Myometrial cell (primary cell): ENCODE data around the genes CDH5, CA7, RRAD, CBFB and ELMO3.

GRCh38 chr16:65634585-65634784 is 512.6 kb upstream of the CDH11 start:
- RAMPAGE, long total RNA: no peak

- RAMPAGE, long total RNA: no peak
Observed at GRCh38 chr16:65855269-65855697, 511.2 kb upstream of the CDH5 start.

GRCh38 chr16:66247944-66248551 is 118.4 kb upstream of the CDH5 start:
- RAMPAGE, long total RNA: no peak

- RAMPAGE, long total RNA: no peak
Observed at GRCh38 chr16:66366357-66366999, at the start of gene CDH5. Gene CDH5 (plus strand): TSS chr16:66366691.

- RAMPAGE, long total RNA: no peak
Observed at GRCh38 chr16:66502165-66503006, 47.5 kb downstream of the TK2 start.

DNA sequence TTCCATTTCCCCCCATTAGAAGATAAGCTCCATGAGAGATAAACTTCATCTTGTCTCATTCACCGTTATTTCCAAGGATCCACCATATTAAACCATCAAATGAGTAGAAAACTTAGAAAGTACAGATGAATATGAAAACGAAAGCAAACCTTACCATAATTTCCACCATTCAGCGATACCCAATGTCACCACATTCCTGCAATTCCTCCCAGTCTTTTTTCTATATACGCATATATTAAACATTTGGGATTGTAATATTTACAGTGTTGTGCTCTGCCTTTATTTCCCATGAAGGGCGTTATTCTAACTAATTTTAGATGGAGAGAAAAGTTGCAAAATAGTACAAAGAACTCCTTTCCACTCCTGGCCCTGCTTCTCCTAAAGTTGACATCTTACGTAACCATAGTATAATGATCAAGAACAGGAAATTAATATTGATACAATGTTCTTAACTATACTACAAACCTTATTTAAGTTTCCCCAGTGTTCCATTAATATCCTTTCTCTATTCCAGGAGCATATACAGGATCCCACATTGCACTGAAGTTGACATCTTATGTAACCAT is 46.4 kb downstream of the TK2 start:
- RAMPAGE, long total RNA: no peak

DNA sequence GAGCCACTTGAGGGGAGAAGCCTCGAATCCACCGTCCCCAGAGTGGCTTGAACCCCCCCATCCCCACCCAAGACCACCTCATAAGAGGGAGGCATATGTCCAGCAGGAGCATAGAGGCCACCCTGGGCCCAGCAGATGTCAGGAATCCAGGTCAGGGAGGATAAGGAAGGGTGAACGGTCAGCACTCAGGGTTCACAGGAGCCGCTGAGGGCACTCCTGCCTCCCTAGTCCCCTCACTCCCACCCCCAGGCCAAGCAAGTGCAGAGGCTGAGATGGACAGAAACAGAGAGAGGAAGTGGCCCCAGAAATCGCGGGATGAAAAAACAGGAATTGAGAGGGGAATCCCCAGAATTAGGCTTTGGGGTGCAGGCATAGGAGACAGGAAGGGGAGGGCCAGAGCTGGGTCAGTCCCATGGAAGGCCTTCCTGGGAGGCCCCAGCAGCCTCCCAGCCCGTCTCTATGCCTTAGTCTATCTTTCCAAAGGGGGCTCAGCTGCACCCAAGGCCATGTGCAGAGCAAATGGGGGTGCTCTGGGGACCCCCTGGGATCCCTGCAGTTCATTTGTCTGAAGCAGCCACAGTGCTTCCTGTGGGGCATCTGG is 1.6 kb downstream of the CMTM3 start:
- RAMPAGE, long total RNA: no peak

GRCh38 chr16:66621587-66622380 is 17.3 kb downstream of the CMTM3 start:
- RAMPAGE, long total RNA: no peak

- RAMPAGE, long total RNA: no peak
Observed at GRCh38 chr16:66706044-66706493, 9.5 kb upstream of the CMTM4 start.

DNA sequence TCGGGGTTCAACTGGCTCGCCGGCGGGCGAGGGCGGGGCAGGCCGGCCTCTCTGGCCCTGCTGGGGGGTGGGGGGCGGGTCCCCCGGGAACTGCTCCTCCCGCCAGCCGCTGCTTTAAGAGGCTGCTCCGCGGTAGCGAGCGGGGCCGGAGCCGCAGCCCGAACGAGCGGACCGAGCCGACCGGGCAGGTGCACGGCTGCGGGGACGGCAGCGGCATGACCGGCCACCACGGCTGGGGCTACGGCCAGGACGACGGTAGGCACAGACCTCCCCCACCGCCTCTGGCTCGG is at the start of gene CA7:
TSS of gene CA7 (plus strand) at position 142 of the 290 bp plus-strand sequence.
- RAMPAGE, long total RNA: no peak

GRCh38 chr16:66924529-66925396 is 572 bp downstream of the RRAD start:
- RAMPAGE, long total RNA: no peak

DNA sequence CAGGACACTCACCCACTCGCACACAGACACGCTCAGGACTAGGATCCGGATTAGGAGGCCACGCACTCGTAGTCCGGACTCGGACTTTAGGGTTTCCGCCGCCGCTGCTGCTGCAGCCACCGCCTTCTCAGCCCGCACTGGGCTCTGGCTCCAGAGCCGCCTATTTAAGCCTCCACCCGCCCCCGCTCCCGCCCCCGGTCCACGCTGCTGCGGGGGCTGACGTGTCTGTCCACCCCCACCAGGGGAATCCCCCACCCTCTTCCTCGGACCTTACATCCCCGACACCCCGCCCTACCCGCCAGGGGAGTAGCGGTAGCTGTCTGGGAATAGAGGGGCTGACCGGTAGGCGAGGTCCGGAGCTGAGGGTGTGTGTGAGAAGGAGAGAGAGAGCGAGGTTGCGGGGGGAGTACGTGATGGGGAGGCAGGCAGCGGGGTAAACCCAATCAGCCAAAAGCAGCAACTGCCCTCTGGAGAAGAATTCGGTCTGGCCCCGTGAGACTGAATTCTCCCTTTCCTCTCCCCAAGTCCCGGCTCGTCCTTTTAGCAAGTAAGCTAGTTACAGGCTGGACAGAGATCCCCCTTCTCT is at the start of gene RRAD:
TSS of gene RRAD (minus strand) at position 139 of the 586 bp plus-strand sequence.
- RAMPAGE, long total RNA: no peak

GRCh38 chr16:66926805-66927531 is 1.6 kb upstream of the RRAD start:
- RAMPAGE, long total RNA: no peak

DNA sequence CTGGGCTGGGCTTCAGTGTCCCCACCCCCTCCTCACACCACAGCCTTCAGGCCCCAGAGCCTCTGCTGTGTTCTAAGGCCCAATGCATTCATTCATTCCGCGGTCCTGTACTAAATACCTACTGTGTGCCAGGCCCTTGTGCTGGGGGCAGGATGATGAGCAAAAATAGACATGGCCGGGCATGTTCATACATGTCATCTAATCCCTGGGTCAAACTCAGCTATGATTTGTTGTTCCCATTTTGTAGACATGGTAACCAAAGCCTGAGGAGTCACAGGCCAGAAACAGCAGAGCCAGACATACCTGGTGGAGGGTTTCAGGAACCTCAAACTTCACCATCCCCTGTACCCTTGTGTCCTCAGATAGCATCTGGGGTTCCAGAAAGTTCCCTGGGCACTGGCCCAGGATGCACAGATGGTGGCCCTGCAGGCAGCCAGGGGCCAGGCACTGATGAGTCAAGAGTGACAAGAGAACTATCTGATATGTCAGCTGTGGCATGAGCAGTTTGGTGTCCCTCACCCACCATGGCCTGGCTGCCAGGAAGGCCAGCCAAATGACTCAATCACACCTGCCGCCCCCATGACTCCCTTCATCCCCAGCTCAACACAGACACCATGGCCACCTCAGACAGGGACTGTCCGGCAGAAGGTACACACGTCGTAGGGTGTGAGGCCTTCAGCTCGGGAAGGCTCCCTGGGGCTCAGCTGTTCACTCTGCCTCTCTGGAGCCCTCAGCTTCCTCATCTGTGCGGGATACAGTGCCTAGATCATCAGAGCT is 2.8 kb upstream of the RRAD start:
- RAMPAGE, long total RNA: no peak

- RAMPAGE, long total RNA: no peak
Observed at GRCh38 chr16:67028376-67029568, at the start of gene CBFB. Gene CBFB (plus strand): TSS chr16:67029149.

GRCh38 chr16:67067585-67068224 is 38.8 kb downstream of the CBFB start:
- RAMPAGE, long total RNA: no peak

GRCh38 chr16:67115496-67116290 is 6.0 kb downstream of the PHAF1 start:
- RAMPAGE, long total RNA: no peak

- RAMPAGE, long total RNA: start-site peak on the plus strand at chr16:67170500-67170553, 18 and 16 reads in 2 replicates
Observed at GRCh38 chr16:67170159-67171123, 5.9 kb downstream of the HSF4 start.

DNA sequence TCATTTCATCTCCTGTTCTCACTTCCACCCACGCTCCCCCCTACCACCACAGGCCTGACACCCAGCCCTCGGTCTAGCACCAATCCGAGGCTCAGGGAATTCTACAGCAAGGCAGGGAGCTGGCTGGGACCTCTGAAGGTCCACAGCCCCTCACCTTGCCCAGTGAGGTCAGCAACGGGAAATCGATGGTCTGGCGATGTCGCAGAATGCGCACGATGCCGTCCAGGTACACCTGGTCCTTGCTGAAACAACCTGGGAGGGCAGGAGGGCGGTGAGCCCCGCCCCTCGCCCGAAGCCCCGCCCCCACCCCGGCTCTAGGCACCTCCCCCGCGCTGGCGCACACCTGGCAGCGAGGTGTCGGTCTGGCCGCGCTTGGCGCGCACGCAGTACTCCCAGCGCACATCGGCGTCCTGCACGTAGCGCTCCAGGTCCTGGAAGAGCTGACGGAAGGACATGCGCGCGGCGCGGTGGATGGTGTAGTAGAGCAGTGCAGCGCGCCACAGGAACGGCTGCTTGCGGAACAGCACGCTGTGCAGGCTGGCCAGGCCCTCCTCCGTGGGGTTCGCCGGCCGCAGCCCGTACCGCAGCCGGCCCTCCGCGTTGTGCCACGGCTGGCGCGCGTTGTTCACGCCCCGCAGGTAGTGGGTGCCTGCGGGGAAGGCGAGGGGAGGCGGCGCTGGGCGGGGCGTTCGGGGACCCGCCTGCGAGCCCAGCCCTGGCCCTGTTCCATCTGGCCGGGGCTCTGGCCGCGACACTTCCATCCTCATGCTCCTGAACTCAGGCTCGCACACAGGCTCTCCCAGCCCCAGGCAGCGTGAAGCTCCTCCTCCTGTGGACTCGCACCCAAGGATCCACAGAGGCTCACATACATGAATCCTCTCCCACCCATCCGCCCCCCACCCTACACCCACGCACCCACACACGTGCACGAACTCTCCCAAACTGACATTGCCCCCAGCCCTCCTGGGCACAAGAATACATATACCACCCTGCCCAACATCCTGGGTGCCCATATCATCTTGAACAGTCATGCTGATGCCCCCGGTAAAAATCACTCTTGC is 5.6 kb downstream of the MATCAP1 start:
- RAMPAGE, long total RNA: no peak

- RAMPAGE, long total RNA: no peak
Observed at GRCh38 chr16:67198586-67199238, at the start of gene ELMO3. Gene ELMO3 (plus strand): TSS chr16:67199131.